Measurements from ENCODE around the genes CCDC175 and RTN1.

- PRO-cap, result no peak
Observed at GRCh38 chr14:59215301-59215671, 26.8 kb downstream of the DAAM1 start.

DNA sequence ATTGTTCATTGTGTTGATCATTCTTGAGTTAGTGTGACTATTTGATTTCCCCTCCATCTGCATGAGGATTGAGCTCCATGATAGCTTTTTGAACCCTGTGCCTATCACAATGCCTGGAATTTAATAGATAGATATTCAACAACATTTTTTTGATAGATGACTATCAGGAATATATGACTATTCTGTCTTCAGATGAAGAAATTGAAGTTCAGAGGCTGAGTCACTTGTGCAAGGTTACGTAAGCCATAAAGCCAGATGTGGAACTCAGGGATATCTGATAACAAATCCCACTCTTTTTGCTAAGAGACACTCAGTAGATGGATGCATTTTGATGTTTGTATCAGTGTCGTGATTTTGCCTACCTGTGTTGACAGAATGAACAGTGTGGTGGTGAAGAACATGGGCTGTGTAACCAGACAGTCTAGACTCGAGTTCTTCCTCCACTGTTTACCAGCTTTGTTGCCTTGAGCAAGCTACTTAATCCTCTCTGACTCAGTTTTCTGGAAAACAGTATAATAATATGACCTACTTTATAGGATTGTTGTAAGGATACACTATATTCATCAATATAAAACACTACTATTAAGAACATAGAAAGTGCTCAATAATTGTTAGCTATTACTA, 93.9 kb downstream of the DAAM1 start:
- PRO-cap, result no peak

DNA sequence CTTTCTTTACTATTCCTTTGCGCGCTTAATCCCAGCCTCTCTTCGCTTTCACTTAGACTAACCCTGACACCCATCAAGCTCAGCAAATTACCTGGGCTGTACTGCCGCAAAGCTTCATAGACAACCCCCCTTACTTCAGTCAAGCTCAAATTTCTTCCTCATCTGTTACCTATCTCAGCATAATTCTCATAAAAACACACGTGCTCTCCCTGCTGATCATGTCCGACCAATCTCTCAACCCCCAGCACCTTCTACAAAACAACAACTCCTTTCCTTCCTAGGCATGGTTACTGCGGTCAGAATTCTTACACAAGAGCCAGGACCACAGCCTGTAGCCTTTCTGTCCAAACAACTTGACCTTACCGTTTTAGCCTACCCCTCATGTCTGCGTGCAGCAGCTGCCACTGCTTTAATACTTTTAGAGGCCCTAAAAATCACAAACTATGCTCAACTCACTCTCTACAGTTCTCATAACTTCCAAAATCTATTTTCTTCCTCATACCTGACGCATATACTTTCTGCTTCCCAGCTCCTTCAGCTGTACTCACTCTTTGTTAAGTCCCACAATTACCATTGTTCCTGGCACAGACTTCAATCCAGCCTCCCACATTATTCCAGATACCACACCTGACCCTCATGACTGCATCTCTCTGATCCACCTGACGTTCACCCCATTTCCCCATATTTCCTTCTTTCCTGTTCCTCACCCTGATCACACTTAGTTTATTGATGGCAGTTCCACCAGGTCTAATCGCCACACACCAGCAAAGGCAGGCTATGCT, 17.7 kb downstream of the GPR135 start:
- PRO-cap, result no peak

- PRO-cap, result no peak
Observed at GRCh38 chr14:59482588-59483300, 1.5 kb downstream of the L3HYPDH start.

DNA sequence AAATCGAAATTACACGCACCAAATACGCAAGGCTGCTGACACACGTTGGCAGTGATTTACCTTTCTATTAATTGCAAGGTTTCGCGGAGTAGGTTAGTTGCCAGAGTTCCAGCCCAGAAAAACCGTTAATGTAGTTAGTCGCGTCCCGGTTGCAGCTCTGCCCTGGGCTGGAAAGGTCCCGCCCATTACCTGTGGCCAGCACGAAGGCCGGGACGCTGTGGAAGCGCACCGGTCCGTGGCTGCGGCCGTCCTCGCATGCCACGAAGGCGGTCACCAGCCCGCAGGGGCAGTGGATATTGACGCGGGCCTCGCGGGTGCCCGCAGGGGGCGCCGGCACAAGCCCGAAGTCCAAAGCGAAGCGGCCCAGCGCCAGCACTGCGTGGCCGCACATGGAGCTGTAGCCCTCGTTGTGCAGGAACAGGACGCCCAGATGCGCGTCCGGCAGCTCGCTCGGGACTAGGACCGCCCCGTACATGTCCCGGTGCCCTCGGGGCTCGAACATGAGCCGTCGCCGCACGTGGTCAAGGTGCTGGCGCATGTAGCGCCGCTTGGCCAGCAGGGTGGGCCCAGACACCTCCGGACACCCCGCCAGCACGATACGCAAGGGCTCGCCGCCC, 480 bp downstream of the L3HYPDH start:
- PRO-cap, result bidirectional peak, plus-strand start at position 372 of the sequence, minus-strand start at position 257 of the sequence

- PRO-cap, result no peak
Observed at GRCh38 chr14:59576133-59576936, at the start of gene CCDC175. Gene CCDC175, minus strand, starts transcription at chr14:59576812.

DNA sequence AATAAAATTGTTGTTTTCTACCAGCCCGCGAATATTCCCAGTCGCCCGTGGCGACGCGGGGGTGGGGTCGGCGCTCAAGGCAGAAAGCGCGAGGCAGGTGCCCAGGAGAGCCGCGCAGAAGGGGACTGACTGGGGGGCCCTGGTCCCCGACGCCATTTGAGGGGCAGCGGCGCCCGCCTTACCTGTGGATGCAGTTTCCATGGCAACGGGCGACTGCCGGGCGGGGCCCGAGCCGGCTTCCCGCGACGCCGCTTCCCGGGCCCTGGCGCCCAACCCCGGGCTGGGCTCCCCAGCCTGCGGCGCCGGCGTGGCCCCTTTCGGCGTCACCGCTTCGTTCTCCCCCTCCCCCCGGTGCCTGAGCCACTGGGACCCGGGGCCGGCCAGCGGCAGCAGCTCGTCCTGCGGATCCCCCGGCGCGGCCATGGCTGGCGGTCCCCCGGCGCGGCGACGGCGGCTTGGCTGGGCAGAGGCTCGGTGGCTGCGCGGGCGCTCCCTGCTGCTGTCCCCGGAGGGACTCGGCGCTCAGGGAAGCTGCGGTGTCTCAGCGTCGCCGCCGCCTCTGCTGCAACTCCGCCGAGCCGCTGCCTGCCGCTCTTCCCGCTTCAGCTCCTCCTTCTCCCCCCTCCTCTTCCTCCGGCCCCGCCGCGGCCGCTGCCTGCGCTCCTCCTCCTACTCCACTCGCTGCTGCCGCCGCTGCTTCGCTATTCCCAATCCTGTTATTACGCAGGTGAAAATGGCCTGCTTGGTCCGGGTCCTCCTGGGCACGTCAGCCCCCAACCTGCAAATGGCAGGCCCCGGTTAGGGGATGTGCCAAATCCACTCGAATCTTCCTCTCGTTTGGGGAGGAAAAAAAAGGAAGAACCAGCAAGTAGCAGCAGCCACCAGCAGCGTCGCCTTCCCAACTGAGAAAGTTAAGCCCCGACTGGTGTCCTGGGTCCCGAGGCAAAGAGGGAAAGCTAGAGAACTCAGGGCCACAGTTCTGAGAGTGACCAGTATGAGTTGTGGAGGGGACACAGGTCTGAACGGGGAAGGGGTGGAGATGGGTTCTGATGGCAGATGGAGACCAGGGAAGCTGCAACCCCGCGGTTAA, at the start of gene RTN1:
TSS of gene RTN1 (minus strand) at position 569 of the 1,090 bp plus-strand sequence.
- PRO-cap, result no peak

DNA sequence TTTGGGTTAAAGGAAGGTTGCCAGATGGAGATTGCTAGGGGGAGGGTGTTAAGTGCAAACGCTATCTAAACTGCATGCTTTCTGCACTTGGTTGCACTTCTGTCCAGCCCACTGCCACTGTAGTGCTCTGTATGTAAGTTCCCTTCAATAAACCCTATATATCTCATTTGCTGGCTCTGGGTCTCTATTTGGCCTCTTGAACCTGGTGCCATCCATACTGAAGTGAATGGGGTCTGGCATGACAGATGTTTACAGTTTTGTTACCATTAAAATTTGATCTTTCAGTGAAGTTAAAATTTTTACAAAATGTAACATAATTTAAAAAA, 3.9 kb upstream of the PCNX4 start:
- PRO-cap, result no peak

GRCh38 chr14:60127577-60128312, 36.0 kb downstream of the PCNX4 start:
- PRO-cap, result no peak

DNA sequence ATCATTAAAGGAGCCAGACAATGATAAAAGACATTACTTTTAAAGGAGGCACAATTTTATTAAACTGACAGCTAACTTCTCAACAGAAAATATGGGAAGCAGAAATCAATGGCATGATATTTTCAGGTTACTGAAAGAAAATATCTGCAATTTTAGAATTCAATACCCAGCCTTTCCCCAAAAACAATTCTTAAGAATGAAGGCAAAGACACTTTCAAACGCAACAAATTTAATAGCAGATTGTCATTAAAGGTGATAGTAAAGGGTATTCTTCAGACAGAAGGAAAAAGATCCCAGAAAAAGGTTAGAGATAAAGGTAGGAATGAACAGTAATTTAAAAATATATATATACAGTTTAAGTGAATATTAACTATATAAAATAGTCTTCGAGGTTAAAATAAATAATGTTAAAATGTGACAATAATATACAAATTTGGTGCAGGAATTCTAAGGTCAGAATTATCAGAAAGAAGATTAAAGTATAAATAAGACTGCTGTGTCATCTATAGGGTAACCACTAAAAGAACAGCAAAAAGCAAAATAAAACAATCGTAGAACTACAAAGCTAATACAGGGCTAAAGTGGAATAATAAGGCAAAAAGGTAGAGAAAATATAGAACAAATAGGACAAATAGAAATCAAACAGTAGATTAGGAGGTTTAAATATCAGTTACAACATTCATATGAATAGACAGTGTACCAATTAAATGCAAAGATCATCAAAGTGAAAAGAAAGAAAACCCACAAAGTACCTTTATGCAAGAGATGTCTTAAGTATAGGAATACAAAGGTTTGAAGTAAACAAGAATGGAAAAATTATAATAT, 26.5 kb downstream of the DHRS7 start:
- PRO-cap, result no peak

GRCh38 chr14:60245530-60246052, 3.4 kb upstream of the PPM1A start:
- PRO-cap, result no peak

GRCh38 chr14:60289574-60290140, 40.6 kb downstream of the PPM1A start:
- PRO-cap, result no peak

GRCh38 chr14:60317416-60318126, 68.5 kb downstream of the PPM1A start:
- PRO-cap, result no peak

- PRO-cap, result no peak
Observed at GRCh38 chr14:60330861-60331549, 82.0 kb downstream of the PPM1A start.

- PRO-cap, result no peak
Observed at GRCh38 chr14:60514271-60515308, 5.6 kb downstream of the SIX6 start.

- PRO-cap, result no peak
Observed at GRCh38 chr14:60653475-60653865, 4.2 kb upstream of the SIX1 start.

GRCh38 chr14:60658110-60658699, 8.9 kb upstream of the SIX1 start:
- PRO-cap, result no peak

DNA sequence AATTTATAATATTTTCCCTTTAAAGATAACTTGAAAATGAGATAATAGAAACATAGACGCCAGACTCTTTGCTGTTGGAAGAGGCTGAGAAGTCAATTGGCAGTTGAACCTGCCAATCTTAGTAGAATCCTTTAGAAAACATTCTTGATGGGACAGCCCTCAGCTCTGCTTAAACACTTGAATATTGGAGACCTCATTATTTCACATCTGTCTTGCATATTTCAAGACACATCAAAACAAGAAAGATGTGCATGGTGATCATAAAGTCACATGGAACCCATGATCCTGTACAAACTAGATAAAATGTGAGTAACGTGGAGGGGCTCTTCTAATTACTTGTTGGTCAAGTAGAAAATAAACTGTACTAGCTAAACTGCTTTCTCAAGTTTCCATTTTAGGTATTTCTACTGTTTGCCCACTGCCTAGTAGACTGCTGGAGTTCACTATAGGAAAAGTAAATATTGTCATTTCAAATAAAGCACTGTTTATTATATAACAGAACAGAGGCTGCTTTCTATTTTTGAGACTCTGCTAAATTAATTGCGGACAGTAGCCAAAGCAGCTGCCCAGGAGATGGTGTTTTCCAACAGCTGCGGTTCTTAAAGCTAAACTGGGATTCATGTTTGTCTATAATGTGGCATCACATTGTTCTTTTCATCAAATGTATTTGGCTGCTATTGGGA, 15.7 kb upstream of the SIX1 start:
- PRO-cap, result no peak

DNA sequence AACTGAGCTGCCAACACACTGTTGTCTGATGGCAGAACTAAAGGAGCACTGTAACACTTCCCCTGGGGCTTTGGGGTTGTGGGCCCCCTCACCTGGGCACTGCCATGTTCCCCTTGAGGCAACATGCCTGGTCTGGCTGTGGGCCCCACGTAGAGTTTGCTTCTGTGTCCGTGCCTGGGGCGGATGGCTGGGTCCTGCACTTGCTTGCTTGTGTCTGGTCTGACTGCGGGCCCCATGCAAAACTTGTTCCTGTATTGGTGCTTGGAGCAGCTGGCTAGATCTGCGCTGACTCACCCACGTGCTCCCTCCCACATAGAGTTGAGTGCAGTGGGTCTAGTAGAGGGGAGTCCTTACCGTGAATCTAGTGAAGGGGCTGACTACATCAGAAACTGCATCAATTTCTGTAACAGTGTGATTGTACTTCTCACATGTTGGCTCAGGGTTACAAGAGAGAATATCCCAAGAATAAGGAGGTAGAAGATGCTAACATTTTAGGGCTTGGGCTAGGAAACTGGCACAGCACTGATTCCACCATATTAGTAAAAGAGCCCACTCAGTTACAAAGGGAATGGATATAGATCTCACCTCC, 78.6 kb downstream of the MNAT1 start:
- PRO-cap, result no peak

DNA sequence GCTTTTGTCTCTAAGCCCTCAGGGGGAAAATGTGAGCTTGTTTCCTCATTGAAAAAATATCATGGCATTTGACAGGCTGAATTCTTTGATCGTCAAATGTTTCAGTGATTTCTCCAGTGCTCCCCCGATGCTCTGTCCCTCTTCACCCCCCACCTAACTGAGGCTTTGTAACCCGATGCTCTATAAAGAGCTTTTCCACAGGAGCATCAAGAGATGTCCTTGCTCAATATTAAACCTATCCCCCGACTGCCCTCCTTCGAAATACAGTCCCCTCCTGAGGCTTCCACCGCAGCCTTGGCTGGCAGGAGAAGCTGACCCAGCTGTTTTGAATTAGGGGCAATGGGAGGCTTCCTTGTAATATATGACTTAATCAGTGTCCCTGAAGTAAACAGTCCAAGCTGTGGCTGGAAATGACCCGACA, 62.5 kb downstream of the TMEM30B start:
- PRO-cap, result no peak